Measurements from ENCODE around the gene MYO1H.

GRCh38 chr12:108792353-108793032, 61.2 kb upstream of the CORO1C start:
- PRO-cap, 2 experiments = no peak in any of the 2 experiments

DNA sequence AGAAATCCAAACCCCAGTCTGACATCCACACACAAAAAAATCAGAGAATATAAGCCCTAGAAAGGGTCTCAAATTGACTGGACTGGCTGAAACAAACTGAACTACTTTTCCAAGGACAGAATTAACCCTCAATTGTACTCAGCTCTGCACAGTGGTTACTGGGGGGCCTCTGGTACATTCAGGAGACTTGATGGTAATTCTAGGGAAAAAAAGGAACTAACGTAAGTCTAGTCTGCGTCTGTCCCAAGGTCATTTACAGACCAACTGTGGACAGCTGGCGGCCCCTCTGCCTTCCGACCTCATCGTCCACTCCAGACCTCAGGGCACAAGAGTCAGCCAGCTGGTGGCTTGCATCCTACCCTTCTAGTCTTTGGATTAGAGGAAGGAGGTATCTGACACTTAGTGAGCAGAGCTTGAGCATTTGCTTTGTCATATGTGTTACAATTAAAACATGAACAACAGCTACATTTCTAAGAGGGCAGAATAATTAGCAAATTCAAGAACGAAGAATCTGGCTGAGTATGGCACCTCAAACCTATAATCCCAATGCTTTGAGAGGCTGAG, 36.7 kb downstream of the SSH1 start:
- PRO-cap, 2 experiments = no peak in any of the 2 experiments

DNA sequence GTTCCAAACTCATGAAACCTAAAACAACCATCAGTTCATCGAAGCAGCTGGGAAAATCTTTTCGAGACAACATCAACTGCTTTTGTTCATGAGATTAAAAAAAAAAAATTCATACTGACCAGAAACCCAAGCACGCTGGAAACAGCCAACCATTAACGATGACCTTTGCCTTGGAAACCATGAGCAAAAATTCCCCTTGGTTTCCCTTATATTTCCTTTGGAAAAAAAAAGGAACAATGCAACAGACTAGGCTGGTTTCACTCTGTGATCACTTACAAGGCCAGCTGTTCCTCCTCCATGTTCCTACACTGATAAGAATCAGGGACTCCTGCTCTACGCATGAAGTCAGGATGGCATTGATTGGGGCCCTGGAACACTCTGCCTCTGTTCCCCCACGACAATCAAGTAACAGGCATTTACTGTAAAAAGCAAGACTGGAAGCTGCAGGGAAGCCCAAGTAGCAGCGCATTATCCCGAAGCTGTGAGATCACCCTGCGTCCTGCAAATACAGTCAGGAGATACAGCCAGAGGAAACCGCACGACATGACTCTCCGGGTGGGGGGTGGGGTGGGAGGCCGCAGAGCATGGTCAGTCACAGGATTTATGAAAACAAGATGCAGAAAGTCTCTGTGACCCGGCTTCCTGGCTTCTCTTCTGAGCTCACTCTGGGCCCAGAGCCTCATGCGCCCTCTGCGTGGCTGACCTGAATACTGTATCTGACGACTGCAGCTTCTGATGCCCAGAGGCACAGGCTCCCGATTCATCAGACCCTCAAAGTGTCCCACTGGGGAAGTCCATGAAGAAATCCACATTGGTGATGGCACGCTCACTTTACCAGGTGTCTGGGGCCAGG, 31.2 kb downstream of the SSH1 start:
- PRO-cap, 2 experiments = peak in 1 of 2 experiments; most common plus-strand start position 674 of the sequence (in 1); most common minus-strand start position 667 of the sequence (in 1)

- PRO-cap, 2 experiments = peak in 2 of 2 experiments; most common plus-strand start chr12:108856727 (in 2); most common minus-strand start chr12:108856627 (in 2)
Observed at GRCh38 chr12:108856206-108857207, 876 bp downstream of the SSH1 start.

DNA sequence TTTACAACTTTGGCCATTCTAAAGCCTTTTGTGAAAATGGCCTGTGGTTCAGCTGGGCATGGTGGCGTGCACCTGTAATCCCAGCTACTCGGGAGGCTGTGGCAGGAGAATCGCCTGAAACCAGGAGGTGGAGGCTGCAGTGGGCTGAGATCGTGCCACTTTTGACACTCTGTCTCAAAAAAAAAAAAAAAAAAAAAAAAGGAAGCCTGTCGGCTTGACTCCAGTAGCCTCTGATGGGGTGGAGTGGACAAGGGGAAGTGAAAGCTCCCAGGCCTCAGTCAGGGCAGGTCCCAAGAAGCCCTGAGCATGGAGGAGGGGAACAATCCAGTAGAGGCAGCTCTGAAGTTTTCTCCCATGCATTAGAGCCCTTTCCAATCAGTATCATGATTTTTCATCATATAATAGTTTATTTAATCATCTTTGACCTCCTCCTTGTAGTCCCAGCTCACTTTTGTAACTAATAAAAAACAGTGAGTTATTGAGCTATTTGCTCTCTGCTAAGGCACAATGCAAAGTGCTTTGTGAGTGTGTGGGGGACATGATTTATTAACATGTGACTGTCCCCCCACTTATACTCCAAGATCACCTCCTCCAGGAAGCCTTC, 4.6 kb upstream of the SSH1 start:
- PRO-cap, 2 experiments = no peak in any of the 2 experiments

GRCh38 chr12:108940013-108940393, 60.1 kb downstream of the DAO start:
- PRO-cap, 2 experiments = no peak in any of the 2 experiments

- PRO-cap, 2 experiments = no peak in any of the 2 experiments
Observed at GRCh38 chr12:109053470-109054256, 1.3 kb downstream of the USP30 start.

GRCh38 chr12:109147905-109148443, 31.6 kb downstream of the ACACB start:
- PRO-cap, 2 experiments = no peak in any of the 2 experiments

DNA sequence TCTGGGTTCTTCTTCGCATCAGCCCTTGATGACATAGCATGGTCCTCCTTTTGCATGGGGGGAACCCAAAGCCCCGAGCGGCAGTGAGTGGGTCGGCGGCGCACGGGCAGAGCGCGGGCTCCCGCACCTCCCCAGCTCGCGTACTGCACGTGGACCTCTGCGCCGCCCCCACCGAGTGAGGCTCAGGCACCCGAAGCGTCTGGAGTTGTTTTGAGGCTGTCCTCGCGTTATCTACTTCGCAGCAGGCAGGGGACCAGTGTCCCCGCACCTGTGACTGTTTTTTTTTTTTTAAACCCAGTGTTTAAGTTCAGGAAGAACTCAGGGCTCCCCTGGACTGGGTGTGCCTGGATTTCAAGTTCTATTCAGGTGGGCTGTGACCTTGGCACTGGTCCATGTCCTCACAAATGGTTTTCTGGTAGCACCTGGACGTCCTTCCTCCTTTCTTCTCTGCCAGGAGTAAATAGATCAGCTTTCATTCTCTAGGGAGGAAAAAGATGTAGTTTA, 1.3 kb upstream of the FOXN4 start:
- PRO-cap, 2 experiments = no peak in any of the 2 experiments

DNA sequence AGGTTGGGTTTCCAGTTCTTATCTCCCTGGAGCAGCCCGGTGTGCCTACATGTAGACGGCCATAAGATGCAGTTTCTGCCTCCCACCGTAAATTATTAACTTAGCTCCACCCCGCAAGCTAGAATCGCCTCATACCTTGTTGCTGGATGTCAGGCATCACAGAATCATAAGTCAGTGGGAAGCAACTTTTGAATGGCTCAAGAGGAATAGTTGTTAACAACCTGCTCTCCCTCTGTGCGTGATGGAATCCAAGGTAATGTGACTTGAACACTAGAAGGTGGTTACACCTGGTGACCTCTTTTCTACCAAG, at the start of gene MYO1H:
Gene MYO1H, plus strand, starts transcription at position 181 of the 310 bp plus-strand sequence.
- PRO-cap, 2 experiments = no peak in any of the 2 experiments

GRCh38 chr12:109718171-109718760, 4.6 kb downstream of the FAM222A start:
- PRO-cap, 2 experiments = no peak in any of the 2 experiments

- PRO-cap, 2 experiments = no peak in any of the 2 experiments
Observed at GRCh38 chr12:109735578-109736330, 22.1 kb downstream of the FAM222A start.

DNA sequence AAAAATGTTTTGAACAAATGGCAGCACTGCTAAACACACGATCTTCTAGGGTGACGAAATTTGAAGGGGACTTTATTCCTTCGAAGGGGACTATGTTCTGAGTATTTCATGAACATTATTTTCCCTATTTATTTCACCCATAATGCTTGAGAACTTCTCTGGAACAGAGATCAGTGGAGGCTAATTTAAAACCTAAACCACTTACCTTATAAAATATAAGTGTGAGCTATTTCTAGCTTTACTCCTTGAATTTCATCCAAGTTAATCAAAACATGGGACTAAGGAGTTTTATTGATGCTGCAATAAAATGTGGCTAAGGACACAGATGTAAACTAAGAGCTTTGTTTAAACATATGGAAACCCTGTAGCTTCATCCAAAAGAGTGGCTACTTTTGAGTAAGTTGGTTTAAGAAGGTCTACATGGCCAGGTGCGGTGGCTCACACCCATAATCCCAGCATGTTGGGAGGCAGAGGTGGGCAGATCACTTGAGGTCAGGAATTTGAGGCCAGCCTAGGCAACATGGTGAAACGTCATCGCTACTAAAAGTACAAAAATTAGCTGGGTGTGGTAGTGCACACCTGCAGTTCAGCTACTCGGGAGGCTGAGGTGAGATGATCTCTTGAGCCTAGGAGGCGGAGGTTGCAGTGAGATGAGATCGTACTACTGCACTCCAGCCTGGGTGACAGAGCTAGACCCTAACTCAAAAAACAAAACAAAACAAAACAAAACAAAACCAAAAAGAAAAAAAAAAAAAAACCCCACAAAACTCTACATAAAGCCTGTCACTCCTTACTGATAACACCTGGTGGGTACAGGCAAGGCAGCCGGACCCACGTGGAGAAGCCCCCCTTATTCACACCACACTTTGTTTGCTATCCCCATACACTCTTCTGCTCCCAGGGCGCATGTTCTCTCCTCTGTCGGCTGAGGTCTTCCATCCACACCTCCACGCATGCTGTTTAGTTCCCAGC, 40.4 kb downstream of the TCHP start:
- PRO-cap, 2 experiments = no peak in any of the 2 experiments

DNA sequence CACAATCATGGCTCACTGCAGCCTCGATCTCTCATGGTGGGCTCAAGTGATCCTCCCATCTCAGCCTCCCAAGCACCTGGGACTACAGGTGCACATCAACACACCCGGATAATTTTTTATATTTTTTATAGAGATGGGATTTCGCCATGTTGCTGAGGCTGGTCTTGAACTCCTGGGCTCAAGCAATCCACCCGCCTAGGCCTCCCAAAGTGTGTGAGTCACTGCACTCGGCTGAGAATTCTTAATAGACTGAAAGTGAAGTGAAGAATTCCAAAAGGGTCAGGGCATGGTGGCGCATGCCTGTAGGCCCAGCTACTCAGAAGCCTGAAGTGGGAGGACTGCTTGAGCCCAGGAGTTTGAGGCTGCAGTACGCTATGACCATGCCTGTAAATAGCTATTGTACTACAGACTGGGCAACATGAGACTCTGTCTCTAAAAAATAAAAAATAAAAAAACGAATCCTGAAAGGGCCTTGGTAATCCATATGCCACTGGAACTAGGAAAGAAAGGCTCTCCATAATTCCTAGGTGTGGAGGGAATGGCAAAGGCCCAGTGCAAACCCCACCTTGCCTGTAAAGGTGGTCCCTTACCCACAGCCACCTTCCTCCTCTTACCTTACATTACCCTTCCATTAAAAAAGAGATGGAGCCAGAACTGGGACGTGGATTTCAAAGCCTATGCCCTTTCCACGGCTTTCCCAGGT, 43.8 kb downstream of the TCHP start:
- PRO-cap, 2 experiments = no peak in any of the 2 experiments

- PRO-cap, 2 experiments = no peak in any of the 2 experiments
Observed at GRCh38 chr12:110111258-110112040, 12.7 kb upstream of the IFT81 start.

DNA sequence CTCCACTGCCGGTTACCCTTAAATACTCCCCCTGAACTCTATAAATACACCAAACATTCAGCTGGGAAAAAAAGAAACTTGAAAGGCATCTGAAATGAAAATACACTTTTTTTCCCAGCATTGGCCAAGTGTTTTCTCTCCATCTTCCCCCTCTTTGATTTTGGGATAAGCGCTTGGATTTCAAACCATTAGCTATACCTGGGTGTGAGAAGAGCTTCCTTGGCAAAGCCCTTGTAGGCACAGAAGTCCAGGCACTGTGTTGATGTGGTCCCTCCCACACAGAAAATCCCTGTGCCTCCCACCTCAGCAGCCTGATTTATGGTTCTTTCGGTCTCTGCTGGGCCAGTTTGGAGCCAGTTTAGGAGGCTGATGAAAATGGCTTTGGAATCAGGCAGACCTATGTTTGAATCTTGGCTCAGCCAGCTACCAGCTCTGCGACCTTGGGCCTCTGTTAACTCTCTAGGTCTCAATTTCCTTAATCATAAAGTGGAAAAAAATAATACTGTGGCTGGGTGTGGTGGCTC, 9.7 kb upstream of the IFT81 start:
- PRO-cap, 2 experiments = no peak in any of the 2 experiments

- PRO-cap, 2 experiments = no peak in any of the 2 experiments
Observed at GRCh38 chr12:110247609-110248062, 33.4 kb upstream of the ATP2A2 start.

- PRO-cap, 2 experiments = no peak in any of the 2 experiments
Observed at GRCh38 chr12:110284217-110285267, 3.5 kb downstream of the ATP2A2 start.

DNA sequence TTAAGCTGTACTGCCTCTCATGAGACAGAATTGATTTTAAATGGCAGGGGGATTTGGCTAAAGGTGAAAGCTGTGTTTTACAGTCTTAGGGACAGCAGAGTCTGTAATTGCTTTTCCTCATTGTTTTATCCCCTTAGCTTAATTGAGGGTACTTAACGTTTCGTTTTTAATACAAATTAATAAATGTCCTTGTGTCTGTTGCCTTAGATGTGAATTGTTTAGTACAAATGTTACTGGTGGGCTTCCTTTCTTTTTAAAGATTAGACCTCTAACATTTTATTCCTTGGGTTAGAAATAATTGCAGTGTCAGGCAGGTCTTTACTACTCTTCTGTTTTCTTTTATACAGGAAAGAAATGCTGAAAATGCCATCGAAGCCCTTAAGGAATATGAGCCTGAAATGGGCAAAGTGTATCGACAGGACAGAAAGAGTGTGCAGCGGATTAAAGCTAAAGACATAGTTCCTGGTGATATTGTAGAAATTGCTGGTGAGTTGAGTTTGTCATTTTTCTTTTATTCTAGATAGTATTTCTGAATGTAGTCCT, 15.3 kb downstream of the ATP2A2 start:
- PRO-cap, 2 experiments = no peak in any of the 2 experiments

DNA sequence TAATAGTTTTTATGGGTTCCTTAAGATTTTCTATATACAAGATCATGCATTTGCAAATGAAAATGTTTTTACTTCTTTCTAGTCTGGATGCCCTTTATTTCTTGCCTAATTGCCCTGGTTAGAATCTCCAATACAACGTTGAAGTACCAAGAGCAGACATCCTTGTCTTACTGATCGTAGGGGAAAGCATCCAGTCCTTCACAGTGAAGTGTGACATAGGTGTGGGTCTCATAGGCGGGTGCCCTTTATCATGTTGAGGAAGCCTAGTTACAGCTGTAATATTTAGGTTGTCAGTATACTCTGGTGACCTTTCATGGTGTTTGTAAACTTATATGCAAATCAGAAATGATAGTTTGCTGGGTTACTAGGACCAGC, 27.1 kb downstream of the ATP2A2 start:
- PRO-cap, 2 experiments = no peak in any of the 2 experiments

Measured in psoas muscle (tissue), 2 donors.